Ureter (tissue), 1 donor: ENCODE results near the genes ALDOB, RNF20, OR13F1 and OR13C5.

- PRO-cap, result no peak
These were observed 9.3 kb downstream of the ALDOB start for GRCh38 chr9:101426048-101426876.

DNA sequence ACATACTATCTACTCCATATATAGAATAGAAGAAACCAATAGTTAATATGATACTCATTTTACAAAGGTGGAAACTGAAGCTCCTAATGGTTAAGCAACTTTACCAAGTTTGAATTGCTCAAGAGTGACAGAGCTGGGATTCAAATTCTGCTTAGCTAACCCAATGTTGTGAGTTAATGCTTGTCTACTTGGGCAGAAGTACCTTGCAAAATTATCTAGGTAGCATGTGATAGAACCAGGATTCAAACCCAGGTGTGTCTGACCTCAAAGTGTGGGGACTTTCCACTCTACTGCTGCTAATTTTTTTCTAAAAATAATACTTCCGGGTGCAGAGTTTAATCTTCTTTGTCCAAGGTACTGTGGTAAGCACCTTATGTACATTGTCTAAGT lies 7.7 kb downstream of the ALDOB start:
- PRO-cap, result no peak

- PRO-cap, result no peak
These were observed 7.2 kb downstream of the ALDOB start for GRCh38 chr9:101428279-101428890.

GRCh38 chr9:101435459-101436269 lies at the start of gene ALDOB:
Gene ALDOB (minus strand): TSS chr9:101435774.
- PRO-cap, result no peak

DNA sequence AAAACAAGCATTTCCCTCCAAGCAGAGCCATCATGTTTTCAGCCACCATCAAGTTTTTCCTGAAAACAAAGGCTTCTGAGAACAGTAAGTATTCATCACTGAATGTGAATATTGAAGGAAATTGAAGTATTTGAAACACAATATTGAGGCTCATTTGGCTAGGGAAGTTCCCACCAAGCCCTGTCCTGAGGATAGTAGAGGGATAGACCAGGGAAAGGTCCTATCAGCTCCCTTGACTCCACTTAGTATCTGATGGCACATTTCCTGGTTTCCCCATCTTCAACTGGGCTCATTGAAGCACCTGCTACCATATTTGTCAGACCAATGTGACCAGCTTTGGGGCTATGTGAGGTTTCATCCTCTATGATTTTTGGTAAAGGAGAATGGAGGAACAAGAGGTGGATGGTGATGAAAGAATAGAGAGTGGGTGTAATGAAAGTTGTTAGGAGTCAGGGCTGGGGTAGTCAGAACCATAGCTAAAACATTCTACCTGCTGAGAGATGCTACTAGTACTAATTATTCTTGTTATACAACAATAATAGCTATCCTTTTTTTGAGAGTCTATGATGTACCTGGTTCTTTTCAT lies 1.7 kb upstream of the ALDOB start:
- PRO-cap, result no peak

DNA sequence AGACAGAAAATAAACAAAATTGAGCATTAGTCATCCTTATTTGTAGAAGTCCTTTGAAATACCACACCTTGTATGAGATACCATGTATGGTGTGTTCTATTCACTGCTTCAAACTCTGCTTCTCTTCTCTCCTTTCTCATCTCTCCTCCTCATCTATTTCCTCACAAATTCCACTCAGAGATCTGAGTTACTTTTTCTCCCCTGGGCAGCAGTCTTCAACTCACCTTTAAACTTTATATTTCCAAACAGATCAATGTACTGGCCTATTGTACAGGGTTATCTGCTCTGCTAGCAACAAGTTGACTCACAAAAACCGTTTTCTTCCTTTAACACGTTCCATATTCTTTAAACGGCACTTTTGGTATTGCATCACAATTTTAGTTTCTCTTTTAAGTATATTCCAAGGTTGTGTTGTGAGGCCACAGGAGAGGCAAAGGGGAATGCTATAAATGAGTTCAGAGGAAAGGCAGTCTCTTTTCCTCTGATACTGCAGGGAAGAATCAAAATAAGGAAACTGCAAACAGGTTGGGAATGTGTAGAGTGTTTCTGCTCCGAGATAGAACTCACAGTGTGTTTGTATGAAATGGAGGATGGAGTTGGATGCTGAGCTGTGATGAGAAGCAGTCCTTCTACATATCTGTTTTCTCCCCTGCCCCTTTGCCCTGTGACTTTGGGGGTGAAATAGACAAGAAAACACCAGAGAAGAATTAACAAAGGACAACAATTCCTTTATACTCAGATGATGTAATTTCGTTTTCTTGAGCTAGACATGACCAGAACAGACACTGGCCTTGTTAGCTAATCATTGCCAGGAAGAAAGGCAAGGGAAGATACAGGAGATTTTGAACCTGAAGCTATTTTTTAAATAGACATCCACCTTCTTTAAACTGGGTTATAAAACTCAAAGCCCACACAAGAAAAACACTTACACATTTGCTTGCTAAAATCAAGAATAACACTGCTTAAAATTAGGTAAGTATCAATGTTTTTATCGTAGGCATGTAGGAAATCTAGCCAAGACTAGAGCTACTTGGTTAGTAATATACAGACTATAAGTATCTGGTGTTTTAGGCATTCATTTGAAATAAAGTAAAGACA lies 10.0 kb upstream of the ALDOB start:
- PRO-cap, result no peak

- PRO-cap, result bidirectional peak, plus-strand start at chr9:101533865, minus-strand start at chr9:101533711
These were observed at the start of gene RNF20 for GRCh38 chr9:101533095-101534450. Gene RNF20 (plus strand): TSS chr9:101533853.

- PRO-cap, result no peak
These were observed 485.0 kb upstream of the GRIN3A start for GRCh38 chr9:102223316-102224022.

DNA sequence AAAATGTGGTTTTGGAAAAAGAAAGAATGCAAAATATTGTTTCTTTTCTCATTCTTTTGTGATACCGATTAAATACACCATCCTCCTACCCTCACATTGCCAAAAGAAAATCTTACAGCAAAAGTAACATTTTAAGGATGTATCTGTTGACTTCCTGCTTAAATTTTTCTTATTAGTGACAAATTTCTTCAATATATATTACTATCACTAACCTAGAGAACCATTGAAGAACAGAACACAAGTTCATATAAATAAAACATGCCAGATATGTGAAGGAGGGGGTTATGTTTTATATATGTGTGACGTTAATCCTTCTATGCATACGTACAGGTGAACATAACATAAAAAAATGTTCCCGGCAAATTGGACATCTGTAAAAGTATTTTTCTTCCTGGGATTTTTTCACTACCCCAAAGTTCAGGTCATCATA lies at the start of gene OR13F1:
Gene OR13F1, plus strand, starts transcription at position 350 of the 430 bp plus-strand sequence.
- PRO-cap, result no peak

GRCh38 chr9:104599340-104599680 lies at the start of gene OR13C5:
Gene OR13C5 (minus strand): TSS chr9:104599413.
- PRO-cap, result no peak

DNA sequence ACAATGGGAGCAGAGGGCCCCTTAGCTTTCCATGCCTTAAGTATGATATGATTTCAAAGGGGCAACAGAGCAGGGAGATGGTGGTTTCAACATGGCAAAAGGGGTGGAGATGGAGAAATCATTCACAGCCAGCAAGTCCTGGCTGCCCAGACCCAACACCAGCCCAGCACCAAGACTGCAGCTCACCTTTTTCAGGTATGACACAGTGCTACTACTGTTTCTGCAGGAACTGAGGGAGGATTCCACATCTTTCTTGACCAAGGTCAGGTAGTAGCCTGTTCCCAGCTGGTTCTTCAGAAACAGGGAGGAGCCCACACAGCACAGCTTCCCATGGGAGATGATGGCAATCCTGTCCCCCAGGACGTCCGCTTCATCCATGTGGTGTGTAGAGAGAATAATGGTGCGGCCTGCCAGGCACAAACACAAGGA lies 54.6 kb downstream of the NIPSNAP3B start:
- PRO-cap, result no peak

DNA sequence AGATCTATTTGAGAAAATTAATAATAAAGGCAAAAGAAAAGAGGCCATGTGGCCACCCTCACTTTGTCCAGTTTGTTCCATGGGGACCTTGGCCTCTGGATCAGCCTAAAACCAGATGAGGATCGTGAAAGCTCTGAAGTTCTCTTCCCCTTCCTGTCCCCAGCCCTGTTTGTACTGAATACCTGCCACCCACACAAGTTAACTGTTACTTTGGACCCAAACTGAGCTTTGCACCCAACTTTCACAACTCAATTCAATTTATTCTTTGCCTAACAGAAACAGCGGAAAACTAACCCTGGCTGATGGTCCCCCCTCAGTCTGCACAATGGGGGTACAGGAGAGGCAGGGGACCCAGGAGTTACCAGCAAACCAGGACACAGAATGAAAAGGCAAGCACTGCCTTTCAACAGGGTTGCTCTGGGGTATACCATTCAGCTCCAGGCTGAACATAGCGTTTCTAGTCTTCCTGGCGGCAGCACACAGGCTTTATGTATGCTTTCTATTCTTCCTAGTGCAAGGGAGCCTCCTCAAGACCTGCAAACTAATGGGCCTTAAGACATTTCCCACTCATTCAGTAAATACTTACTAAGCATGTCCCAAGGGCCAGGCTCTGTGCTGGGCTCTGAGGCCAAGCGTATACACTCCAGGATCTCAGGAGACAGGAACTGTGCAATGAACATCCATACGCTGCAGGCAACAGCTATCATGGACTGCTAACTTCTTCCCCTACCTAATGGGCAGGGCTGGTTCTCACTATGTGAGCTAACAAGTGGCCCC lies 28.0 kb downstream of the ABCA1 start:
- PRO-cap, result no peak

DNA sequence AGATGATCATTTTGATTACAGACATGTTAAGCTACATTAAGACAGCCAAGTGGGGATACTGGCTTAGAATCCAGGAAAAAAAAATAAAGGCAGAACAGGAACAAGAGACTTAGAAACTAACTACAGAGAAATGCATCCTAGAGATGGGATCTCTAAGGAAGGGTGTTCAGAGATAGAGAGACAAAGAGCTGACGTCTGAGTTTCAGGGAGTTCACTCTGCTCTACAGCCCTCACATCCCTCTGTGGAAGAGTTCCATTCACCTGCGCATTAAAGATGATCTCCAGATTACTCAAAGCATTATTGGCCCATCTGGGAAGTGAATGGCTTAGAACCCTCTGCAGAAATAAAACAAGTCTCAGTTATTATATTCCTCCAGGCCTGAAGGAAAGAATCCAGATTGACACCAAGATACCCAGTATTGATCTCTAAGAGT lies 25.1 kb downstream of the ABCA1 start:
- PRO-cap, result no peak

DNA sequence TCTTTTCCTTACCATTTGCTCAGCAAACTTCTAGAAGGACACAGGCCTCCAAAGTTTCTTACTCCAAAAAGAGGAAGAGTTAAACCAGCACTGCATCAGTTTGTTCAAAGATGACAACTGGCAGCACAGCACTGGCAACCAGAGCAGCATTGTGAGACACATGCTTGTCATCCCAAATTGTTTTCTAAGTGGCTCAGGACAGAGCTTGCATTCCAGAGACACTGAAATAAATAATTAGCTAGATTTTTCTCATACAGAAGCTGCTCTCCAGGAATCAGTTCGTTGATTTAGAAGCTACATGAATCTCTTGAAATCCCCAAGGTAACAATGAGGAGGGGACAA lies 22.5 kb downstream of the ABCA1 start:
- PRO-cap, result no peak

DNA sequence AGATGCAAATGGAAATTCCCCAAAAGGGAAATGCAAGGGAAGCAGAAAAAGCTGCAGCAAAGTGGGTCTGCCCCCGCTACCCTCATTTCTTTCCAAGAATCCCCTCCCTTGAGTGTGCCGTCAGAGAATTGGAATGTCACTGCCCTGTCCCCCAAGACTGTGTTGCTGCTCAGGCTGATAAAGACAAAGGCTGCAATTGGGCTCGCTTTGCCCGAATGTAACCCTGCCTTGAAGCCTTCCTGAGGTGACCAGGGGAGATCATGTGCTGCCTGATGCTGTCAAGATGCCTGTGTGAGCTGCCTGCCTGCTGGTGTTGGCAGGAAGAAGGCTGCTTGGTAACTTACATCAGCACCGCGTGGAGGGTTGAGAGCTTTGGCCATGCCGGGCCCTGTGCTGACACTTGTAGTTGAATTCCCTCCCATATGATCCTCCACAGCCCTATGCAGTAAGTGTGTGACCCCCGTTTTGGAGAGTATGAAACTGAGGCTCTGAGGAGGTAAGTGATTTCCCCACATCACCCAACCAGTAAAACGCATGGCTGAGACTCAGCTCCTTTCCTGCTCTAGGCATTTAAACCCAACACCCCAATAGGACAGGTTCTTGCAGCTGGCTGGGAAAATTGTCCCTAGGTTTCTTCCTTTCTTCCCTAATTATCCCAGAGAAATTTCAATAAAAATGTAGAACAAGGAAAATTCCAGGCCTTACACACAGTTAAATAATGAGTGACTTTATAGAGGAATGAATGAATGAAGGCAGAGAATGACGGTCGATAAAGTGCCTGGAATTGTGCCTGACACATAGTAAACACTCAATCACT lies 65.8 kb upstream of the ABCA1 start:
- PRO-cap, result no peak

- PRO-cap, result unidirectional peak, minus-strand start at chr9:105064583
These were observed 136.6 kb upstream of the ABCA1 start for GRCh38 chr9:105064099-105065427.

- PRO-cap, result no peak
These were observed 56.7 kb upstream of the SLC44A1 start for GRCh38 chr9:105187650-105188250.

GRCh38 chr9:105216259-105216727 lies 28.2 kb upstream of the SLC44A1 start:
- PRO-cap, result no peak

DNA sequence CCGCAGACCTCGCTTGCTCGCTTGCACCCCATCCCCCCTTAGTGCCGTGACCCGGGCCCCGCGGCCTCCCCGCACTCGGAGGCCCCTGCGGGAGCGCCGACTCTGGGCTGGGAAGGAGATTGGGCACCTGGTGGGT lies 907 bp downstream of the SLC44A1 start:
- PRO-cap, result bidirectional peak, plus-strand start outside the sequence, minus-strand start at position 40 of the sequence

- PRO-cap, result no peak
These were observed 575.7 kb upstream of the ZNF462 start for GRCh38 chr9:106287281-106287660.